SJSA1 (cell line): Measurements from ENCODE around the genes RTCA and FNDC7.

- RAMPAGE, long total RNA, result no peak
Observed at GRCh38 chr1:100186784-100186983, 8.6 kb upstream of the LRRC39 start.

DNA sequence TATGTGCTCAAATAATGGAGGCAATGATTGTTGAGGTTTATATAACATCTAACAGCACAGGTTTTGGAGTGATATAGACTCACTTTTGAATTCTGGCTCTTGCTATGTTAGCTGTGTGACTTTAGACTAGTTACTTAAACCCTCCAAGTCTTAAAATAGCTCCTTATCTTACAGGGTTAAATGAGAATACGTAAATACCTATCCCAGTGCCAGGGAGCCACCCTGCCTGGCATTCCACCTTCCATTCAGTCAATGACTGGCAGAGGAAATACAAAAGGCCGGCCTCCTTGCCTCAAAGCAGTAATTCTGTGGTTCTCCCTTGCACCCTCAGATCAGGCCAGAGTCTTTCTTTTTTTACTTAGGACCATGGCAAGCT is 31.8 kb downstream of the DBT start:
- RAMPAGE, long total RNA, result no peak

- RAMPAGE, long total RNA, result start-site peak on the plus strand at chr1:100266226-100266313, 321 and 224 reads in 2 replicates
Observed at GRCh38 chr1:100265917-100267308, at the start of gene RTCA. RTCA (plus strand) TSS chr1:100266216.

DNA sequence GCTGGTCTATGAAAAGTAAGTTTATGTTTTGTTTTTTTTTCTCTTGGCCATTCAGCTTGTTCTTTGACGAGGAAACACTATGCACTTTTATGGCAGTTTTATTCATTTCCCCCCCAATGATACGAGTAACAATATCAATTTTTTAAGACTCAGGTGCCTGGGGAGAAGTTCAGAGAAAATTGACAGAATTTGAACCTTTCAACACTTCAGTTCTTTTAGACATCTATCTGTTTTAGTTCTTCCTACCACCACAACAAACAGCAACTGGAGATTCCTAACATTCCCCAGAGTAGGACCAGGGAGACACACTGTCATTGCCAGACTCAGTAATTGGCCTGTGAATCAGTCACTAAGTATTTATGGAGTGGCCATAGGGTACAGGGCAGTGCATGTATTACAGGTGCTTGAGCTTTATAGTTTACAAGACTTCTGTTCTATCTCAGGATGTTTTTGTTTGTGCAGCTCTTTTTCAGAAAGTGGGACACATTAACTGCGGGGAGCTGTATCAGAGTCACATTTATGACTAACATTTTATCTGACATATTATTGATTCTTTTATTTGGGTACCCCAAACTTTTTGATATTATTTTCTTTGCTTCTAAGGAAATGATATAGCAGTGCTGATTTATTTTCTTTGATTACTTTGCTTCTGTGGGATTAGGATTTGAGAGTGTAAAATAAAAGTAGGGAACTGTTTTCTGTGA is 1.7 kb downstream of the CDC14A start:
- RAMPAGE, long total RNA, result no peak

GRCh38 chr1:100405897-100406156 is 53.5 kb downstream of the CDC14A start:
- RAMPAGE, long total RNA, result no peak

DNA sequence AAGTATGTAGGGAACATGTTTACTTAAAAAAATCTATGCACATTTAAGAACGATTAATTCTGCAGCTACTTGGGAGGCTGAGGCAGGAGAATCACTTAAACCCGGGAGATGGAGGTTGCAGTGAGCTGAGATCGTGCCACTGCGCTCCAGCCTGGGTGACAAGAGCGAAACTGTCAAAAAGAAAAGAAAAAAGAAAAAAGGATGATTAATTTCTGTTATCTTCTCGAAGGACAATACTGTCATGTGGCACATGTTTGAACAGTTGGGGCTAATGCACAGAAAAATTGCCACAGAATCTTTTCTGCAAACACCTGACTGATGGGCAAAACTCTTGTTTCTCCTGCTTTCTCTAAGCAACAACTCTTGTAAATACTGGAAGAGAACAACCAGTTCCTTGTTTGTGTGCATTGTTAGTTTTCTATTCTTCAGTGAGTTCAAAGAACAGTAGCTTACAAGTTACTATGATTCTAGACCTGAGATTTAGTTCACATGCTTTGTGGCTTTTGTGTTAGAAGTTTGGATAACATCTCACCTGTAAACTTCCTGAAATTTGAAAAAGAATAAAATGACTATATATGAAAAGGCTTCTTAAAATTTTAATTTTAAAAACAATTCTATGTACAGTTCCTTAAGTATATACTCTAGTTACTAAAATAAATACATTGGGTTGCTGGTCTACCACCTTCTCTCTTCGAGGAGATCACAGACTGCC is 60.7 kb downstream of the CDC14A start:
- RAMPAGE, long total RNA, result no peak

DNA sequence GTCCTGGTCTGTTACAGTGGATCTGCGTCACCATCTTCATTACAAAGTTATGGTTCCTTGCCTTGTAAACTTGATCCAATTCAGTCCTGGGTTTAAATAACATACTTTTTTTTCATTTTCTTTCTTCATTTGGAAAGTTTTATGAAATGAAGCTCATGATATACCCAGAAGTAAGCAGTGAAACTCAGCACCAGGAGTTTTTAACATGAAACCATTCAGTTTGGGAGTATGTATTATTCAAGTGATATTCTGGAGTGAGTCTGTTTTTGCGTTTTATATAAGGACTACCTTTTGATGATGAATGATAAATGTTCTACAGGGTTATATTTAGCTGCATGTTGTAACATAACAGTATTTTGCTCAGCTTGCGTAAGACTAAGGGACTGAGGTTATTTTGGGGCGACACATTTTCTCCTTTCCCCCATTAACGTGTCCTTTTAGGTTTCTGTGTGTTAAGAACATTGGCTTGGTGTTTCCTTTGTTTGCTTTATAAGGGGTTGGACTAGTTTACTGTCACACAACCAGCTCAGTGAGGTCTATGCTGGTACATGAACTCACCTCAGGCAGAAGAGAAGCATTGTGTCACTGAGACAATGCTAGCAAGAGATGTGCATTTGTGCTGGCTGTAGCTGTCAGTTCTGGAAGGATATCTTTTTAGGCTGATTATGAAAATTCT is 62.3 kb downstream of the CDC14A start:
- RAMPAGE, long total RNA, result no peak

GRCh38 chr1:100785425-100785914 is 65.9 kb downstream of the VCAM1 start:
- RAMPAGE, long total RNA, result no peak

- RAMPAGE, long total RNA, result no peak
Observed at GRCh38 chr1:101179035-101179499, 57.8 kb upstream of the S1PR1 start.

GRCh38 chr1:102260190-102260503 is 263.4 kb upstream of the OLFM3 start:
- RAMPAGE, long total RNA, result no peak

DNA sequence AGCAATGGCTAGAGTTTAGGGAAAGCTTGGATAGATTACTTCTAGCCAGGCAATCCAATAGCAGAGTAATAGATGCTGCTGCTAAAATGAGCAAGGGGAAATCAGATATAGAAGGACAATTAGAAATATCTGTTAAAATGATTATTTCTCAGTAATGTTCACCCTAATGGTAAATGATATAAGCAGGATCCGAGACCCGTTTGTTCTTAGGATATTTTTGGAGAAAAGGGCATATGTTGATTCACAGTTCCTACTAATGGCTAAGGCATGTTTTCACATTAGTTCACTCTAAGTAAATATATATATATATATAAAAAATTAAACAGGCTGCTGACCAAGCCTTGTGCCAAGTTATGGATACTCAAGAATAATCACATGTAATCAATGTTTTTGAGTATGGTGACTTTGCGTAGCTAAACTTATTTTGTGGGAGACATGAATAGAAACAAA is 529.2 kb downstream of the COL11A1 start:
- RAMPAGE, long total RNA, result no peak

DNA sequence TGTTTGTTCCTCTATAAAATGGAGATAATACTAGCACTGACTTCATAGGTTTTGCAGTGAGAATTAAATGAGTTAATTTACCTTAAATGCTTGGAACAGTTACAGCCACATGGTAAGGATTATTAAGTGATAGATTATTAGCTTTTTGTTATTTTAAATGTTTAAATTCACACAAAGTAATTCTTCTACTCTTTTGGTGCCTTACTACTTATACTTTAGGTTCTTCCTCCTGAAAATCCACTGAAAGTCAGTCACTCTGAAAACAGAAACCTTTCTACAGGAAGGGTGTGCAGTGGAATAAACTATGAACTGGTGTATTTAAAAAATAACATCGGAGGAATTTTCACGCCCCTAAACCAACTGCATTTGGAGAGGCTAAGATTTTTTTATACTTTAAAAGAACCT is 279.7 kb downstream of the VAV3 start:
- RAMPAGE, long total RNA, result no peak

- RAMPAGE, long total RNA, result no peak
Observed at GRCh38 chr1:107687795-107688959, 276.8 kb downstream of the VAV3 start.

- RAMPAGE, long total RNA, result no peak
Observed at GRCh38 chr1:107963301-107964281, 1.4 kb downstream of the VAV3 start.

DNA sequence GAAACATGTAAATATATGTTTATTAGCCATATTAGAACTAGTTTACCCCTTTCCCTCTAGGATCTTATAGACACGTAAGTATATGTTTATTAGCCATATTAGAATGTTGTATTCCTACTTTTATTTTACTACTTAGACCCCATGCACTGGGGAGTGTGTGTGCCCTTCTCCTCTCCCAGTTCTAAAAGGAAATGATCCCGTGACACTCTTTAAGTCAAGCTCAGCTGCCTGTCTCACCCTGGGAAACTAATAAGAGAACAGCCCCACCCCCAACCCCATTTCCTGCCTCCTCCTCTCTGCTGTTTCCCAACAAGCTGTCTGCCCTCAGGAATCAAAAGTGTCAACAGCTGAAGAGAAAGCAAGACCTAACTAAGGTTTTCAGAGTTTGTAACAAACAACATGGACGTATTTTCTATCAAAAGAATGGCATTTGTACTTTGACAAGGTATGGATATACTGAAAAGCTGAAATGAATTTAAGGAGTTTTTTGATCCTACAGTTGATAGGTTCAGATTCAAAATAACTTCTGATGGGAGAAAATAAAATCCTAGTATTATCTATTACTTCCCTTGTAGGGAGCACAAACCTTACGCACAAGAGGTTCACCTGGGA is 92.6 kb upstream of the VAV3 start:
- RAMPAGE, long total RNA, result no peak

- RAMPAGE, long total RNA, result no peak
Observed at GRCh38 chr1:108536692-108537336, 23.1 kb upstream of the EEIG2 start.

DNA sequence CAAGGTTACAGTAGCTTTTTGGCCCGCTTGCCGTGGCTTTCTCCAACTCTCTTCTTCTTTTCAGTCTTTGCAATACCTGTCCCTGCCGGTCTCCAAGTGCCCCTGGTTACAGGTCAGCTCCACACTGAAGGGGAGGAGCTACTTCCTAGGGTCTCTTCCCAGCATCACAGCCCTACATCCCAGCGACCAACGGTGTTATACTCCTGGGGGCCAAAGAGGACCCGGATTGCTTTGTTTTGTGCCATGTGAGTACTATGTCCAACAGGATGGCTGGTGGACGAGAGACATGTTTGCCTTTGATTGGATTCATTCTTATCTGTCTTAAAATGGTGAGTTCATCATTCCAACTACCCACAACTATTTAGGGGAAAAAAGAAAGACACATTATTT is at the start of gene FNDC7:
FNDC7 (plus strand) TSS at position 241 of the 390 bp plus-strand sequence.
- RAMPAGE, long total RNA, result no peak

- RAMPAGE, long total RNA, result no peak
Observed at GRCh38 chr1:108746865-108747905, 711 bp downstream of the STXBP3 start.

DNA sequence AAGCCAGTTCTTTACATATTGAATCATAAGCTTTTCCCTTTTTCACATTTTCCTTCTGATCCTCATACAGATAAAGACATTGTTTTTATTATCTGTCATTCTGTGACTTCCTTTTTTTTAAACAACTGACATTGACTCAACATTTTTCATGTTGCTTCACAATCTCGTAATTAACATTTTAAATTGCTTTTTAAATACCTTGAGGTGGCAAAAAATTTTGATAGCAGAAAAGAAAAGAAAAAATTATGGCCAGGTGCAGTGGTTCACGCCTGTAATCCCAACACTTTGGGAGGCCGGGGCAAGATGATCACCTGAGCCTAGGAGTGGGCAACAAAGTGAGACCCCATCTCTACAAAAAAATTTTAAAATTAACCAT is 1.5 kb downstream of the STXBP3 start:
- RAMPAGE, long total RNA, result no peak

GRCh38 chr1:108936809-108937395 is 26.4 kb downstream of the CLCC1 start:
- RAMPAGE, long total RNA, result no peak